ENCODE measurements around a stretch of chr6.

GRCh38 chr6:2850721-2851097, 9.0 kb upstream of the SERPINB1 start:
- RRBS, result no CpG with 5 or more reads among the region's 5 CpGs

GRCh38 chr6:2875856-2877078, 26.8 kb downstream of the SERPINB9 start:
- RRBS, result 8% methylated on average over 6 of the region's 56 CpGs

DNA sequence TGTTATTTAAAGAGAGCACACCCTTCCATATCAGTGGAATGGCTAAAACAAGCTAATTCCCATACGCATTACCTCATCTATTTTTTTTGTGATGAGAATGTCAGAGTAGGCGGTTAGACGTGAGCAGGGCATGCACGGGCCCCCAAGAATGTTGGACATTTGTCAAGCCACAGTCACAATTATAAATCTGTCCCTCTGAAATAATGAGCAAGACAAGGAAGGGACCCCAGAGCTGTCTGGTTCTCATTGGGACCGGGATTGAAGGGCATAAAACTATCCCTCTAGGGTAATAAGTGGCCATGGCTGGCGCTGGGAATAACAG, 33.0 kb downstream of the SERPINB6 start:
- RRBS, result no CpG with 5 or more reads among the region's 6 CpGs

DNA sequence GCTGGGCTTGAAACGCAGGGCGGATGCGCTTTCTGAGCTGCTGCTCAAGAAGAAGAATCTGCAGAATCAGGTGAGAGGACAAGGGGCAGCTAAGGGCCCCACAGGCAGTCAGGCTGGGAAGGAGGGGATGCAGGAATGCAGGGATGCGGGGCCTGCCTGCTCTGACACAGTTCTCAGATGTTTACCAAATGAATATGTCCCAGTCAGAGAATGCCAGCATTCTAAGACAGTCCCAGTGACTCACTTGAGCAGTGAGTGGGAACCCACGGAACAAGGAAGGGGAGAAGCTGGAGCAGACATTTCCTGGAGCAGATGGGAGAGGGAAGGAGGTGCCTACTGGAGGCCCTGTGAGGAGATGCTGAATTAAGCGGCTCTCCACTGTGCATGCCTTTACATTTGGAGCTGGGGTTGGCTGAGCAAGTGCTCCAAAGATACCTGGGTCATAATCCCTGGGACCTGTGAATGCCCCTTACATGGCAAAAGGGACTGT, 11.0 kb downstream of the SERPINB6 start:
- RRBS, result no CpG with 5 or more reads among the region's 6 CpGs

DNA sequence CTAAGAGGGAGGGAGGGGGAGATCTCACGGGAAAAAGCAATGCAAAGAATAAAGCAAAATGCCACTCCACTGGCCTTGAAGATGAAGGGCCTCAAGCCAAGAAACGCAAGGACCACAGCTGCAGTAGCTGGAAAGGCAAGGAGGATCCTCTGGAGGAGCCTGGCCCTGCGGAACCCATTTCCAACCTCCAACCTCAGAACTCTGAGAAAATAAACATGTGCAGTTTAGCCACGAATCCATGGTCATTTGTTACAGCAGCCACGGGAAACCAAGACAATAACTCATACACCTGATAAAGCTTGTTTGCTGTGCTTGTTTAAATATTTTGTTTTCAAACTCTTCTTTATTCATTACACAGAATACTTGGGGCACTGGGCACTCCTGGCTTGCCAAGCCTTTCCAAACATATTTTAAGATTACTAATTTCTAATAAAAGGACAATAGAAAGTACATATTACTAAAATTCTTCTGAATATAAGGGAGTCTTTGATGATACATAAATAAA, 10.4 kb downstream of the SERPINB6 start:
- RRBS, result no CpG with 5 or more reads among the region's 5 CpGs

GRCh38 chr6:2982420-2982974, 11.1 kb upstream of the SERPINB6 start:
- RRBS, result no CpG with 5 or more reads among the region's 4 CpGs

- RRBS, result no CpG with 5 or more reads among the region's 16 CpGs
Observed at GRCh38 chr6:2984552-2985499, 13.5 kb upstream of the SERPINB6 start.

DNA sequence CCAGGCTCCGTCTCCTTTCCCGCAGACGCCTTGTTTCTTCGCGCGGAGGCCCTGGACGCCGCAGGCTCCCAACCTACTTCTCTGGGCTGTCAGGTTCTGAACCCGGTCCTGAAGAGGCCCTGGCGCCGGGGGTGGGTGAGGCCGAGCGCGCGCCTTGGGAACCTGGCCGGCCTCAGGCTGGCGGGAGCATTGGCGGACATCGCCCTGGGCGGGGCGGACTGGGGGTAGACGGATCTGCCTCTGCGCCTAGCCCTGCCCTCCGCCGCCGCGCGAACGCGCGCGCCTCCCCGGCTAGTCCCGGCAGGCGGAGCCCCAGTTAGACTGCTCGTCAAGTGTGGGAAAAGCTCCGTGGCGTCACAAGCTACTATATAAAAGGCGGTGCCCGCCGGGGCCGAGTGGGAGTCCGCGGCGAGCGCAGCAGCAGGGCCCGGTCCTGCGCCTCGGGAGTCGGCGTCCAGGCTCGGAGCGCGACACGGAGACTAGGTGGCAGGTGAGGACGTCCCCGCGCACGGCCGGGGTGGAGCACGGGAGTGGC, 4.7 kb upstream of the RIPK1 start:
- RRBS, result 2% methylated on average over 24 of the region's 61 CpGs

GRCh38 chr6:3088923-3089898, 20.9 kb downstream of the RIPK1 start:
- RRBS, result no CpG with 5 or more reads among the region's 5 CpGs

GRCh38 chr6:3105309-3106060, 13.0 kb upstream of the BPHL start:
- RRBS, result no CpG with 5 or more reads among the region's 8 CpGs

- RRBS, result no CpG with 5 or more reads among the region's 16 CpGs
Observed at GRCh38 chr6:3195467-3196228, 31.8 kb downstream of the TUBB2B start.

DNA sequence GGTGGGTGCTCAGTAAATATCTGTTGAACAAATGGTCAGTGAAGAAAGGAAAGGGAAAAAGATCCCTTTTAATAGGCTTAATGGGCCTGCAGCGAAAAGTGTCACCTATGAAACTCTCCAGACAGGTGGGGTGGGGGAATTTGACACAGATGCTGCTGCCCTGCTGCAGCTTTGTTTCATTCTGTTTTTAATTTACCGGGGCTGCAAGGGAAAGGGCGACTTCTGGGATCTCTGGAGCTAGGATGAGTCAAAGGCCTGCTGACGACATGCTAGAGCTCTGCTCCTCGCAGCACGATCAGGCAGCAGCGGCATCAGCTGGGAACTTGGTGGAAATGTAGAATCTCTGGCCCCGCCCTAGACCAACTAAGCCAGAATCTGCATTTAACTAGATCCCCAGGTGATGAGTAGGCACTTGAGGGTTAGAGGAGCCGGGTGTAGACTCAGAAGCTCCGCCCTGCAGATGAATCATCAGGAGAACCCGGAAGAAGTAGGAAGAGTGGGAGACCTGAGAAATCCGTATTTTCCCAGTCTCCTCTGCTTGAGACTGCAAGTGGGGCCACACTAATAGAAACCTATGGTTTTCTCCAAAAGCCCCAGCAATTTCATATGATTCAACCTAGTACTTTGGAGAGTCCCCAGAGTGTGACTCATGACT, 18.3 kb downstream of the TUBB2B start:
- RRBS, result 18% methylated on average over 2 of the region's 12 CpGs

DNA sequence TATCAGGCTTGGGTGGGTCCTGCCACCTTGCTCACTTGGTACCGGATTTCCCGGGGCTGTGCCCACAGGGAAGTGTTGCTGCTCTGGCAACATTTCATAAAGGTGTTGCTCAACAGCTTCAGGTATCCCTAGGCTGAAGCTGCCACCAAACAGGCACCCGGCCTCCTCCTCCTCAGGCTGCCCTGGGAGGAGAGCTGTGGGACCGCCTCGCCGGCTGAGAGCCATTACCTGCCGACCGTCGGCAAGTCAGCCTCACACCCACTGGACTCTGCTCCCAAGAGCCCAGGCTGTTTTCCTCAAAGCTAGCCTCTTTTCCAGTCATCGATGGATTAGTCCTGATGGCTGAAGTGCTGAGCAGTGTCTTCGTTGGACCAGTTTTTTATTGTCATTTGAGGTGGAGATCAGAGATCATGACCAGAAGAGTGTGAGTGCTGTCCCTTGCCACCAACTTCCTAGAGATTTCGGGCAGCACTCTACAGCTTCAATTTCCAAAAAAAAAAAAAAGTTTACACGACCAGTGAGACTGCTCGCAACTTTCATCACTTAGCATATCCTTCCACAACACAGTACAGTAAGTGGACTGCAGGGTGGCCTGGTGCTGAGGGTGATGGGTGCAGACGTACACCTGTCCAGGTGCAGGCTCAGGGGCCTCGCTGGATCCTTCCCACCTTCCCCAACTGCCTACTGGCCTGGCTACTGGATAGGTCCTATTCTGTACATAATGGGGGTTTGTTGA, 11.8 kb downstream of the PSMG4 start:
- RRBS, result 100% methylated on average over 1 of the region's 16 CpGs

GRCh38 chr6:3281761-3282163, 23.0 kb downstream of the PSMG4 start:
- RRBS, result no CpG with 5 or more reads among the region's 5 CpGs

- RRBS, result no CpG with 5 or more reads among the region's 20 CpGs
Observed at GRCh38 chr6:3317786-3318561, 59.2 kb downstream of the PSMG4 start.

DNA sequence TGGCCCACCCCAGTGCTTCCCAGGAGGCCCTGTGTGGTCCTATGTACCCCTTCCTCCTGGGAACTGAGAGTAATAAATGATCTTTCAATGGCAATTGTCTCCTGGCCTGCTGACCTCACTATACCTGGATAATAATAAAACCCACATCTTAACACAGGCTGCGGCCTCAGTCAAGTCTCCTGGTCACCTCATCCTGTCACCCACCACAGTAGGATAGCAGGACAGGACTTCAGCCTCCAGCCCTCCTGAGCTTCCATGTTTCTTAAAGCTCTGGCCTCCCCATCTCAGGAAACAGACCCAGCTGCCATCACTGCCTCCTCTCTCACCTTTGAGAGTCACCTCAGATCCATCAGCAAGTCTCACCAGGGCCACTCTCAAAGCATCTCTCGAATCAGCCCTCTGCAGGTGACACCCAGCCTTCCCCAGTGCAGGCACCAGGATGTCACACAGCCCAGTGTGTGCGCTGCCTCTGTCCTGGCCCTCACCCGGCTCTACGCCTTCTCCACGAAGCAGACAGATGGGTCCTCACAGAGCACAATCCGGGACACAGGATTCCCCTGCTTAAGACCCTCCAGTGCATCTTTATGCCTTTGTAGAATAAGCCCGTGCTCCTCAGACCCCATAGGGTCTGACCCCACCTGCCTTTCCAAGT, 59.9 kb downstream of the PSMG4 start:
- RRBS, result 96% methylated on average over 4 of the region's 8 CpGs

DNA sequence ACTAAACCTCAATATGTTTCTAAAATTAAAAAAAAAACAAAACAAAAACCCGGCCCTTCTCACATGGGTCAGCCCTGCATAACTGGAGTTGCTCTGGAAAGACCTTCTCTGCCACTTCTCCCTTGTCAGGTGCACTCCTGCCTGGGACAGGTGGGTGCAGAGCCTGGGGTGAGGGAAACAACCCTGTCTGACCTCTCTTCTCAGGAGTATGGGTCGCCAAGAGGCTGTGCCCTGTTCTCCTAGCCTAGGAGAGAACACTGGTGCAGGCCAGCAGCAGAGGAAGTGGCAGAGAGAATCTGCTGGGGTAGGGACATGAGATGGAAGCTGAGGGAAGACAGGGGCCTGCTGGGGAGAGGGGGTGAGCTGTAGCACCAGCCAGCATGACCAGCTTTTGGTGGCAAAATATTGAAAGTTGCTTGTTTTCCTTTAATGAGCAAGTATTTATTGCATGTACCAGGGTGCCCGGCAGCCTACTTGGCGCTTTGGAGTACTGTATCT, 62.9 kb downstream of the PSMG4 start:
- RRBS, result no CpG with 5 or more reads among the region's 4 CpGs

DNA sequence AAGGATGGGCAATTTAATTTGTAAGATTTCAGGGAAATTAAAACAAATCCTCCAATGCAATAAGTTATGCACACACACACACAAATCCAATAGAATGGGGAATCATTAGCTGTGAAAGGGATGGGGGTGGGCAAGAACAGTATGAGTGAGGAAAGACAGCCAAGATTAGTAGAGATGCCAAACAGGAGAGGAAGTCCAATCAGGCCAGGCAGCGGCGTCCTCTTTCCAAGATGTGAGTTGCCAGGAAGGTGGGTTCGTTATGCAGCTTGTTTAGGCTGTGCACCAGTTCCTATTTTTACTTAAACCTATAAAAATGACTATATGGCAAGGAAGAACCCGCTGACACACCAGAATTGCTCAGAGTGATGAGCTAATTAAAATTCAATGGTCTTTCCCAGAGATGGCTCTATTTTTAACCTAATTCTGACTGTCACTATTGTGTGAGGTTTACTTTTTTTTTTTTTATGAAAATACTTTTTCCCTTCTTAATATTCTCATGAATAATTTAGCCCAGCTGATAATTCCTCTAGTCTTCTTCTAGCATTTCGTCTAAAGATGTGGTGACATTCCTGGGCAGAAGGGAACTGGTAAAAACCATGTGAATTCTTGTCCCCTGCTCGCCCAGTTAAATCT, 88.1 kb downstream of the SLC22A23 start:
- RRBS, result no CpG with 5 or more reads among the region's 6 CpGs

- RRBS, result no CpG with 5 or more reads among the region's 10 CpGs
Observed at GRCh38 chr6:3403692-3404484, 53.0 kb downstream of the SLC22A23 start.

GRCh38 chr6:3414798-3415004, 42.1 kb downstream of the SLC22A23 start:
- RRBS, result no CpG with 5 or more reads among the region's 4 CpGs

Measured in epidermal melanocyte (primary cell).